Islet of Langerhans (tissue), 1 donor: ENCODE measurements around a stretch of chr1.

DNA sequence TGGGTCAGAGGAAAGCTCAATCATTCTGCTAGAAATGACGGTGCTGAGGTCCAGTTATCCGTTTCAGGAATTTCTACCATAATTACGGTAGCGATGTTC is 306 bp upstream of the PIK3C2B start:
- RRBS, result no CpG with 5 or more reads among the region's 4 CpGs

- RRBS, result no CpG with 5 or more reads among the region's 14 CpGs
Measured at GRCh38 chr1:204506977-204507385, 9.2 kb upstream of the MDM4 start.

DNA sequence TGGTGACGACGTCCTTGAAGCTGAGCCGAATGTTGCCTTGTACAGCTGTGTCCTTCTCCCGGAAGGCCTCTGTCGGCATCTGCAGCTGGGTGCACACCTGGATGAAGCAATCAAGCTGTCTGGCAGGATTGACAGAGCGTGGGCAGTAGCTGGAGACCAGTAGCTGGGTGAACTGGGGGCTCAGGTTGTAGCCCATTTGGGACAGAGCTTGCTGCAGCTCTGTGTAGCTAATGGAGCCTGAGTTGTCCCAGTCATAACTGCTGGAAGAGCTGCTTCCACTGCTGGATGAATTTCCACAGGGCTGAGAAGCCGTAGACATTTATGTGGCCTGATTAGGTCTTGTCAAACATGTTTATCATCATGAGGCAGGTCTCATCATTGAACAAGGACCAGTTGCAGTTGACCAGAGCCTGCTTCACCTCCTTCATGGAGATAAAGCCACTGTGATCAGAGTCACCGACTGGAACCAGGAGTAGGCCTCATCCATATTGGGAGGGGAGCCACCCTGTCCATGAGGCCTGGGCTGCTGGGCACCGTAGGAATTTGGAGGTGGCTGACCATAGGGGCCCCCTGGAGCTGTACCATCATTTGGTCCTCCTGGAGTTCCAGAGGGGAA is 12.8 kb downstream of the MDM4 start:
- RRBS, result no CpG with 5 or more reads among the region's 9 CpGs

DNA sequence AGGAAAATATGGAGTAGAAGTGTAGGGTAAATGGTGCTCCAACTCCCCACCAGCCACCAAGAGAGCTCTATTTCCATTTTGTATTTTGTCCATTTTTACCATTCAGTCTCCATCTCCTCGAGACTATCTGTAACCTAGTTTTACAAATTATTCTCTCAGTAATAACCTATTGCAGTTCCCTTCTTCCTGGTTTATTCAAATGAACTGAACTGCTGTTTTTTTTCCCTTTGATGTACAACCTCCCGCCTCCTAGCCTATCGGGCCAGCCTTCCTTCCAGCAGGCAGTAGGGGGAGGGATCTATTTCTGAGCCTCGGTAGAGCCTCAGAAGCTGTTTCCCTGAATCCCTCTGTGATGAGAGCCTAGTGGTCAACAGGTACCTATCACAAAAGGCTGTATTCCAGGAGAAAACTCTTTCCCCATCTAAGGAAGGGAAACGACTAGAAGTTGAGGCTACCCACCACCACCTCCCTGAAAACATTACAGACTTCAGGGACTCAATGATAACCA is 50.0 kb downstream of the MDM4 start:
- RRBS, result no CpG with 5 or more reads among the region's 5 CpGs

- RRBS, result no CpG with 5 or more reads among the region's 9 CpGs
Measured at GRCh38 chr1:204869766-204870523, 41.5 kb downstream of the NFASC start.

DNA sequence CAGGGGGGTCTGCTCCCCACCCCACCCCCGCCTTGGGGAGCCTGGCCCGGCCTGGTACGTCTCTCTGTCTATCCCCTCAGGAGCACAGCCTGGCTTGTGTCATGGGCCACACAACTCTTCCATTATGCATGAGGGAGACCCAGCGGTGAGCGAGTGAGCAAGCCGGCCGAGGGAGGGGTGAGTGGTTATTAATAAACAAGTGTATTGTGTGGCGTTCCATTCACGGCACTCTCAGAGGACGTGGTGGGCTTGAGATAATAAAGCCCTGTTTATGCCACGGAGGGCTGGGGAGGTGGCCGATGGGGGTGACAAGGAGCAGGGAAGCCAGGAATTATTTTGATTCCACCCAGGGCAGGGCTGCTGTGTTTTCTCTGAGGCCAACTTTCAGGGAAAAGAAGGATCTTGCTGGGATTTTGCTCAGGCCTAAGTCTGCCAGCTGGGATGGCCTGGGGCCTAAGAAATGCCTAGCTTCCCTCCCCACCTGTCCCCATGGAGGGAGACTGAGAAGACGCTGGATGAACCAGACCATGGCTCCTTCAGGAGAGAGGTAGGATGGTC is 42.2 kb downstream of the NFASC start:
- RRBS, result no CpG with 5 or more reads among the region's 13 CpGs

GRCh38 chr1:204879253-204879932 is 50.9 kb downstream of the NFASC start:
- RRBS, result no CpG with 5 or more reads among the region's 8 CpGs

DNA sequence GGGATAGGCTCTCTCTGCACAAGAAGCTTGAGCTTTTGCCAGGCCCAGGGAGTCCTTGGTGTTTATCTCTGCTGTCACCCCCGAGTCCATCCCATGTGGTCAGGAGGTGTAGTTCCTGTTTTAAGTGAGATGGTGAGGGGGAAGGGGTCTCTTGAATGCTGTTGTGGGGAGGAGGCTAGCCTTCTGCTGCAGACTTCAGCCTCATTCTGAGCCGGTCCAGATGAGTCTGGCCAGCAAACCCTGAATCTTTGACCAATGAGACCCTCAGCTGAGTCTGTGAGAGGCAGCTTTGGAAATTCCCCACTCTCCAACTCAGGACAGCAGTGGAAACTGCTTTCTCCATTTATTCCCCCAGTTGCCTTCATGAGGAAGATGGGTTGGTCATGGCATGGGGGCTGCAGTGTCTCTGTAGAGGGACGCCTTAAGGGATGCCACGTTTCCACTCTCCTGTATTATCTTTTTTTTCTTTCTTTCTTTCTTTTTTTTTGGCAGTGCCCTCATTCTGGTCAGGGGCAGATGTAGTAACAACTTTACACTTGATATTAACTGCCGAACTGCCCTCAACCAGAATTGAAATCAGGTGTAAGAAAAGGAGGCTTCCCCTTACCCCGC is 2.7 kb downstream of the TMCC2 start:
- RRBS, result no CpG with 5 or more reads among the region's 6 CpGs

DNA sequence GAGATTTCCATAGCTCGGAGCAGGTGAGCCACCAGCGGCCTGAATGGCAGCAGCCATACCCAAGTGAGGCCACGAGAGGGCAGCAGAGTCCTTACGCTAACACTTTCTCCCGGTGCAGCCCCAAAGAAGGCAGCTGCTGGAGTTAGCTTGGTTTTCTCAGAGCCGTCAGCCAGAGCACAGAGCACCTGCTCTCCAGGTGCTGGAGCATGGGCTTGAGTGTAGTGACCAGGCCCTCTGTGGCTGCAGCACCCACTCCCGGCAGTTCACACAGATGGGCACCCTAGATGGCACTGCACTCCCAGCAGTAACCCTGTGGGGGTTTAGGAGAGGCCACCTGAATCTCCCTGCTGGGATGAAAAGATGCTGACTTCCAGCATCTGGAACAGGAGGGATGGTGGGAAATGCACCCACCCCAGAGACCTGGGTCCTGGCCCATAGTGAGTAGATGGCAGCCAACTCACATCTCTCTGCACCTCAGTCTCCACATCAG is 45.9 kb downstream of the TMCC2 start:
- RRBS, result no CpG with 5 or more reads among the region's 7 CpGs

GRCh38 chr1:205283566-205284176 is 37.9 kb downstream of the NUAK2 start:
- RRBS, result no CpG with 5 or more reads among the region's 9 CpGs

DNA sequence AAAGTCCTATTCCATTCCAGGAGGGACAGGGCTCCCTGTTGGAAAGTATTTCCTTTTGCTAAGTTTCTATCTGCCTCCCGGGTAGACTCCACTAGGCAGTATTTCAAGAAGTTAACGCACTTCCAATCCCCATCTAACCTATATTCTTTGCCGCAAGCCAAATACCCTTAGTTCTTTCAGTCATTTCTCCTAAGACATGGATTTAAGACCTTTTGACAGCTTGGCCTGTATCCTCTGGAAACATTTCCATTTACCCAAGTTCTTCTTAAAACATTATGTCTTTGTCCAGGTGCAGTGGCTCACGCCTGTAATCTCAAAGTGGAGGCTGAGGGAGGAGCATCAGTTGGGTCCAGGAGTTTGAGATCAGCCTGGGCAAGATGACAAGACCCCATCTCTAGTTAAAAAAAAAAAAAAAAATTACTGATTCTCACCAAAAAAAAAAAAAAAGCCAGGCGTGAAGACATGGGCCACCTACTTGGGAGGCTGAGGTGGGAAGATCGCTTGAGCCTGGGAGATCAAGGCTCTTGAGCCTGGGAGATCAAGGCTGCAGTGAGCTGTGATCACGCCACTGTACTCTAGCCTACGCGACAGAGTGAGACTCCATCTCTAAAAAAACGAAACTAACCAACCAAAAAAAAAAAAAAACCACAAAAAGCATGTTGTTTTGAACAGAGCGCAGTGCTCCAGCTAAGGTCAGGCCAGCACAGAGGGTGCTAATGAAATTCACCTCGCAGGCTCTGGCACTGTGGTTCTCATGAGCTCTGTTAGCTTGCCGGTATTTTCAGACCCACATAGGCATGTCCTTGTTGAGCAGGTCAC is 36.1 kb downstream of the NUAK2 start:
- RRBS, result no CpG with 5 or more reads among the region's 13 CpGs

GRCh38 chr1:205301731-205302305 is 19.7 kb downstream of the NUAK2 start:
- RRBS, result no CpG with 5 or more reads among the region's 6 CpGs

GRCh38 chr1:205343028-205343690 is 13.6 kb downstream of the KLHDC8A start:
- RRBS, result 27% methylated on average over 14 of the region's 41 CpGs

DNA sequence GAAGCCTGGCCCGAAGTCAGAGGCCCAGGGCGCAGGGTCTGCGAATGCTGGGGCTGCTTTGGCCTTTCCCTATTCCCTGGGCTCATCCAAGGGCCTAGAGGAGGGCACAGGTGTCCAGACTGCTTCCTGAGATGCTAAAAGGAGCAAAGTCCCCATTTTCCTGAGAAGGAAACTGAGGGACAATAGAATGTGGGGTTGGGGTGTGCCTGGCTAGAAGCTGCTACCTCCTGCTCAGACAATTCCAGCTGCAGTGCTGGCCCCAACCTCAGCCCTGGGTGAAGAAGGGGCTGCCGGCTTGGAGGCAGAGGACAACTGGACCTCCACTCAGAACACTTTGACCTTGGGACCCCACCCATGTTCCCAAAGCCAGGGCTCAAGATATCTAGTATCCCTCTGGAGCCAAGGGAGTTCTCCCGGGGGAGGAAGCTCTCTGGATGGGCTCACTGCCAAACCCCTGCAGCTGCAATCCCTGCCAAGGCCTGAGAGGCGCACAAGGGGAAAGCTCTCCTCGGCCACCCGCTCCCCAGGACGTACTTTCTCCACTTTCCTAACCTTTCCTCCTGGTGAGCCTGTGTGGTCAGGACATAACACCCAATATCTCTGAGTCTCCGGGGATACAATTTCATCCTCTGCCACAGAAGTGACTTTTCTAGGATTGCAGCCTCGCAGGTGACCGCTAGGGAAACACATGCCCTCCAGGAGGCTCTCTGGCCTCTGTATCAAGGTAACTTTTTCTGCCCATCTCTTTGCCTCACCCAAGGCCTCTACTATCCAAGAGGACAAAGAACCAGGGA is 16.8 kb upstream of the LEMD1 start:
- RRBS, result no CpG with 5 or more reads among the region's 12 CpGs

DNA sequence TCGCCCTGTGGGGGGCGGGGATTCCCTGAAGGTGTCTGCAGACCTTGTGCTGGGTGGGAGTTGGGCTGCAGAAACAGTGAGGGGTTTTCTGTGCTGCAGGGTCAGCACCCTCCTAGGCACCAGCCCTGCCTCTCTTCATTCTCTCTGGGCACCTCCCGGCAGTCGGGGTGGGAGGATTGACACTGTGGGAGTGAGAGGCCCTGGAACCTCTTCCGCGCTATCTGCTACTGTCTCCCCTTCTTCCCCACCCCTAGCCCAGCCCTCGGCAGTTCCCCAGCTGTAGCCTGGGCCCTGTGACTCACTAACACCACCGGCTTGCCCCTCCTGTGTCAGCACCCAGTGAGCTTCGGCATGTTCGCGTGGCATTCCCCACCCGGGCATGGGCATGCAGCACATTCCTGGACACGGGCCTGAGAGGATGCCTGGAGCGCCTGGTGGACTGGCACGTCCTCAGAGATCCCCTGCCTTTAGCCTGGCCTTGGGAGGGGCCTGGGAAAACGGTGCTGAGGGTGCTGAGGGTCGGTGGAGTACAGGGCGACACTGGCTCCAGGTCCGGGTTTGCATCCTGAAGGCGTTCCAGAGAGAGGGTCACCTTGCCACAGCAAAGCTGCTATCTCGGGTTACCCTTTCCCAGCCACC is 1.3 kb downstream of the CDK18 start:
- RRBS, result 38% methylated on average over 5 of the region's 21 CpGs

- RRBS, result no CpG with 5 or more reads among the region's 6 CpGs
Measured at GRCh38 chr1:205512502-205512873, 8.0 kb downstream of the CDK18 start.

GRCh38 chr1:205670468-205671596 is 9.5 kb downstream of the SLC45A3 start:
- RRBS, result 78% methylated on average over 4 of the region's 19 CpGs

- RRBS, result no CpG with 5 or more reads among the region's 7 CpGs
Measured at GRCh38 chr1:205716686-205717390, 33.1 kb downstream of the NUCKS1 start.

DNA sequence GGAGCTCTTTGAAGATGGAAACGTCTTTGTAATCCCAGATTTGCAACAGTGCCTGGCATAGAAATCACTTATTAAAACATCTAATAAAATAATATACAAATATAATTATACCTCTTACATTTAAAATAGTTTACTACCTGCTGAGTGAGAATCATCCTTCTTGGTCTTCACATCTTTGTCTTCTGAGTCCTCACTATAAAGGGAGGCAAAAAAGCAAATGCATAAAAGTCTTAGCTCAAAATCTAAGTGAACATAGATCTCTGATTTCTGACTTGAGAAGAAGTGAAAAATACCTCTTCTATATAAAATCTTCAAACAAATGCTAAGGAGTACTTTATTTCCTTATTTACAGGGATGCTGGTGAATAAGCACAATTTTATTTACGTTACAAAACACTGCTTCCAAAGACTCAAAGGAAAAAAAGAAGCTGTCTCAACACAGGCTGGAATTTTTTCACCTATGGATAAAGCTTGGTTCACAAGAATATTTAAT is 26.1 kb downstream of the NUCKS1 start:
- RRBS, result no CpG with 5 or more reads among the region's 2 CpGs

DNA sequence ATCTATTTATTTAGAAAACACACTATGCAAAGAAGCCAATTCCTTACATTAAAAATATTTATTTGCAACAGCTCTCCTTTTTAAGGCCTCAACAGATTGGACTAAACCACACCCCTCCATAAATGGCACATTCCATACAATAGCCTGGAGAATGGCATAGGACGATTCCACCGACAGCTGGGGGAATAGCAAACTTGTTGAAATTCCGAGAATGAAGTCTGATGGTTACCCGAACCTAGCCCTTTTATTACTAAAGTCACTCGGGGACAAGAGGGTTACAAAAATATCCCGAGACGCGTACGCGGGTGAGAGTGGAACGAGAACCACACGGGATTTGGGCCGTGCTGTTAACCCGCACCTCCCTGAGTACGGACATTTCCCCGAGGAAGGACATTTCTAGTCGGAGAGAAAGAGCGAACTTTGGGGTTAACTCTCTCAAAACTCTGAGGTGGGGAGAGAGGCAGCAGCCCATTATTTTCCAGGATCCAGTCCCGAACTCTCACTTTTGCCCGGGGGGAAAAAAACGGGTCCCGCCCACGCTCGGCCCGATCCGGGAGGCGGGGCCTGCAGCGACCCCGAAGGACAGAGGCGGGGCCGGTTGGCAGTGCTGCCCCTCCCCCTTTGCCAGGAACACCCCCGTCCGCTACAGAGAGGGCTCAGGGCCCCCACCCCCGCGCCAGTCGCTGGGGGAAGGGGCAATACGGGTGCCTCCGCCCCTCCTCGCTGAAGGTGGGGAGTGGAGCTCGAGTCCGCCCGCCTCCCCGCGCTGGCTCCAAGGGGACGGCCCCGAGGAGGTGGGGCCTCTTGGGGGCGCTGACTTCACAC is 948 bp downstream of the NUCKS1 start:
- RRBS, result 4% methylated on average over 12 of the region's 47 CpGs